Aorta (tissue), 1 donor: ENCODE measurements around a stretch of chr11.

DNA sequence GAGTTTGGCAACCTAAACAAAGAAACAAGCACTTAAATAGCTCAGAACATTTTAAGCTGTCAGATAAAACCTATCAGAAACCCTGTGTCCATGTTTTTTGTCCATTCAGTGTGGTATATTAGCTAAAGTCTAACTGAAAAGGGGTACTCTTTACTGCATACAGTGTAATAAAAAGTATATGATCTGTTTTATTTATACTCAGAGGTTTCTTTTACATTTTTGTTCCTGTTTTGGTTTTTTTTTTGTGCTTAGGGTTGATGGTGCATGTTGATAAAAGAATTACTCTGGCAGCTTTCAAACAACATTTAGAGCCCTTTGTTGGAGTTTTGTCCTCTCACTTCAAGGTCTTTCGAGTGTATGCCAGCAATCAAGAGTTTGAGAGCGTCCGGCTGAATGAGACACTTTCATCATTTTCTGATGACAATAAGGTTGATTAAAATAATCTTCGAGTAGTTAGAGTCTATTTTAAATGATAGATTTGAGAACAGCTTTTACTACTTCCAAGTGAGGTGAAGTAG lies 60.7 kb downstream of the DKK3 start:
- PRO-cap: no peak

GRCh38 chr11:11978808-11979671 lies 29.4 kb downstream of the DKK3 start:
- PRO-cap: no peak

DNA sequence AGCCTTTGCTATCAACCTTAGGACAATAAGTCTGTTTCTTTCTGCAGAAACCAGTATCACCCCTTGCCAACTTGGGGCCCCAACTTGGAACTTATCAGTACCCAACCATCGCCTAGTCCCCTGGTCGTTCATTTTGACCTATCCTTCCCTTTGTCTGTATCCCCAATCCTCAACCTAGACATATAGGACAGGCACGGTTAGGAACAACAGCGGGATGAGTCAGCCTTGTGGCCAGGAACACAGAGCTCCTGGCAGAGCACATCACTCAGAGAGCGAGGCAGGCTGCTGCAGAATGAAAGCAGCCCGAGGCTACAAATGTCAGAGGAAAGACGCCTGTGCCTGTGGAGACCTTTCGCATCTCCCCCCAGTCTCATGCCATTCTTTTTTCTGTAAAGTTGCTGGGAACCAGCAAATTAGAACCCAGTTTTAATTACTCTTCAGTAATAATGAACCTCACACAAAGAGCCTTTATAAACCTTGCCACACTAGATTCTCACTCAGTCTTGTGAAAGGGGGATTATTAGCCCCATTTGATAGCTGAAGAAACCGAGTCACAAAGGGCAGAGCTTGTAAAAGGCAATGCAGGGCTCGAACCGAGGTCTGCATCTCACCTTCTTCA lies 14.5 kb downstream of the DKK3 start:
- PRO-cap: no peak

DNA sequence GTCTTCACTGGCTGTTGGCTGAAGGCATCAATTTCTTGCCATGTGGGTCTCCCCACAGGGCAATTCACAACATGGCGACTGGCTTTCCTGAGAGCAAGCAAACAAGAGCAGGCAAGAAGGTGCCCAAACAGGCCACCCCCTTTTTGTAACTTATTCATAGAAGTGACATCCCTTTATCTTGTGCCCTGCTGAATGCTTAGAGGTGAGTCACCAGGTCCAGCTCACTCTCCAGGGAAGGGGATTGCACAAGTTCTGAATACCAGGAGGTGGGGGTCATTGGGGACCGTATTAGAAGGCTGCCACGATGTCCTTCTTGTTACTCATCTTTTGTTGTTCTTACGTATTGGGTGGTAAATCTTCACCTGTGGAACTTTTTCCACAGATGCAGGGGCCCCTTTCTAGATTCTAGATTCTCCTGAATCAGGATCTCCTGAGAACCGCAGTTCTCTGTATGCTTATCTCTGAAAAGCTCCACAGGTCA lies 44.2 kb upstream of the MICAL2 start:
- PRO-cap: no peak

DNA sequence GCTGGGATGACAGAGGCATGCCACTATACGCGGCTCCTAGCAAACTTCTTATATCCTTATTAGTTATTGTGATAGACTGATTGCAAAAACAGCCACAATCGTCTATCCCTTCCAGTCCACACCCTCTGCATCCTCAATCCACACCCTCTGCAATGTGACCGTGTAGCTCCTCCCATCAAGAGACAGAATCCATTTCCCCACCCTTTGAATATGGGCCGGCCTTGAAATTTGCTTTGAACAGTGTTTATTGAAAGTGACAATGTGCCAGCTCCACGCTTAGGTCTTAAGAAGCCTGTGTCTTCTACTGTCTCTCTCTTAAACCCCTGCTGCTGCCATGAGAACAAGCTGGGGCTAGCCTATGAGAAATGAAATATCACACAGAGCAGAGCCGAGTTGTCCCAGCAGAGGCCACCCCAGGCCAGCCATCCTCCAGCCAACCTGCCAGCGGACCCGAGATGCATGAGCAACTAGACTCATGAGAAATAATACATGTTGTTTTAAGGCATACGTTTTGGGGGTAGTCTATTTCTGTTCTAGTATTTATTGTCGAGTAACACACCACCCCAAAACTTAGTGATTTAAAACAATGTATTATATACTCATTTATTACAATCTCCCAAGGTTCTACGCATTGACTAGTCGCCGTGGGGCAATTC lies 22.3 kb upstream of the MICAL2 start:
- PRO-cap: no peak

- PRO-cap: bidirectional peak, plus-strand start at chr11:12111951, minus-strand start at chr11:12111689
Observed at GRCh38 chr11:12111457-12112153, 1.2 kb downstream of the MICAL2 start.

DNA sequence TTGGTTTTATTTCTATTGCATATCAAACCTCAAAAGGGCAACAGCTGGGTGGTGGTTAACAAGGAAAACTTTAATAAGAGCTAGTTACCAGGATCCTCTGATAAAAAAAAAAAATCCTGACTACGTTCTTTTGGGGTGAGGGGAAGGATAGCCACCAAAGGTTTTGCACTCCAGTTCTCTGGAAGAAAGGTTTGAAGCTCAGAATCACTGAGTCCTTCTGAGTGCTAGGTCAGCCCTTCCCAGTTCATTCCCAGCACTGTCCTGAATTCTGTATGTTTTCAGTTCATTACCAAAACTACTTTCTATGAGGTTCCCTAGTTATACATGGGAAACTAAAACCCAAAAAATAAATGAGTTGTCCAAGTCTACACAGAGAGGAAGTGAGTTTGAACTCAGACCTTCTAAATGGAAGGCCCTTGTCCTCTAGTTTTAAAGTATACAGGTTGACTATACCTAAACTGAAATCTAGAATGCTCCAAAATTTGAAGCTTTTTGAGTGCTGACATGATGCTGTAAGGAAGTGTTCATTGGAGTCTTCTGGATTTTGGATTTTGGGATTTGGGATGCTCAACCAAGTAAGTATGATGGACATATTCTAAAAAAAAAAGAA lies 47.3 kb downstream of the MICAL2 start:
- PRO-cap: no peak

DNA sequence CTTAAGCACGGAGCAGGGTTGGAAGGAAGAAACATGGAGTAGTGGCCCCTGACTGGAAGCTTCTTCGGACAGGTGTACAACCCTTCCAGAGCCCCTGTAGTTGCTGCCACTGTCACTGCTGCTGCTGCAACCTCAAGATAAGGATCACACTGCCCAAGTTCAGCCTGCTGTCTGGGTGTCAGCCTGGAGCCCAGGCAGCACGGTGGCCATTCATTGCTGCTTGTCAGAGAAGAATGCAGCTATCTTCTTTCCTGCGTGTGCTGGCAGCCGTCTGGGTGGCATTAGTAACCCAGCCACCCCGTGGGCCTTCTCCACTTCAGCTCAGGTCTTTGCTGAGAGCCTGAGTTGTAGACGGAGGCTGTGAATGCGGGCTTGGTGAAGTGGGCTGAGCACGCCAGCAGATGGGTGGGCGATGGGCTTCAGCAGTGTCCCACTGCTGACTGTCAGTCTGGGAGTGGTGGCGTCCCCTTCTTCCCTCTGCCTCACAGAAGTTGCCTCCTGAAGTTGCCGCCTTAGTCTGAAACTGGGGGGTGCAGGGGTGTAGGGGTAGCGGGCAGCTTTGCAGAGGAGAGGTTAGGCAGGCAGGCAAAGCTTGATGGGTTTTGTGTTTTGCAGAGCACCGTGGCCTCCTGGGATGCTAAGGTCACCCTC lies 106.8 kb downstream of the MICAL2 start:
- PRO-cap: no peak

GRCh38 chr11:12235430-12236557 lies 125.4 kb downstream of the MICAL2 start:
- PRO-cap: no peak

DNA sequence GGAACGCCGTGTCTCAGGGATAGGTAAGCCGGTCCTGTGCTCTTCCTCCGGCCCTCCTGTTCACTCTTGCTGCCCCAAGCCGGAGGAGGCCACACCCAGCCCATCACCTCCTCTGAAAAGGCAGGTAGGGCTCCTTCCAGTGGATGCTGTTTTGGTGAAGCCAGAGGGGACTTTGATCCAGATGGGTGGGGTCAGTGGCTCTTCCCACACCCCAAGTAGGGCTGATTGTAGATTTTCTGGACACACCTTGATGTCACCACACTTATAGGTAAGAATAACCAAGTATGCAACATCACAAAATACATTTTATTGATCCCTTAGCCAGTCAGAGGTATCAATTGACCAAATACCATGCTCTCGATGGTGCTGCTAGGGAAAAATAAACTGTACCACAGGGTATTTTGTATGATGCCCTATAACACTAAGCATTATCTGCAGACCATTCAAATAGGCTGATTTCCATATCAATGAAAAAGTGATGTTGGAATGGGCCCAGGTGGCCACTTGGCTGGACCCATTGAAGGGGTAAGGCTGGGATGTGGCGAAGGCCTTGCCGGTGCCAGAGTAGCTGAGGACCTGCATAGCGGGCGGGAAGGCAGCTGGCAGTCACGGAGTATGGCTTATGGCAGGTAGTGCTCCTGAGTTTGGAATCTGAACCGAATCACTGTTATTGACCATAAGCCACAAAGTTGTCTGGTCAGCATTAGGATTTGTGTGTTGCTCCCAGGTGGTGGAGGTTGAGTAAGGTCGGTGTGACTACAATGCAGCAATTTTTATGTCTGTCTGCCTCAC lies 130.8 kb downstream of the MICAL2 start:
- PRO-cap: no peak

DNA sequence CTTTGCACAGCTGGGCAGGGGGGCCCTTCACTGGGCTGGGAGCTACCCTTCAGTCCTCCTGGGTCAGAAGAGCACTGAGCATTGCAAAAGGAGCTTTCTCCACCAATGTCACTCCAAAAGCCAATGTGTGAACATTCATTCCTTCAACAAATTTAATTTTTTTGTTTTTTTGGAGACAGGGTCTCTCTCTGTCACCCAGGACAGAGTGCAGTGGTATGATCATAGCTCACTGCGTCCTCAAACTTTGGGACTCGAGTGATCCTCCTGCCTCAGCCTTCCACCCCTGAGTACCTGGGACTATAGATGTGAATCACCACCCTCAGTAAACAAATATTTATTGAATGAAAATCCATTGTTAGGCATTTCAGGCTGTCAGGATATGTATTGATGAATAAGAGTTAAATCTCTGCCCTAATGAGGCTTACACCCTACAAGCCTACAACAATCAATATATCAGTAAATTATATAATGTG lies 130.9 kb upstream of the PARVA start:
- PRO-cap: no peak

GRCh38 chr11:12329105-12329620 lies 48.2 kb upstream of the PARVA start:
- PRO-cap: no peak

DNA sequence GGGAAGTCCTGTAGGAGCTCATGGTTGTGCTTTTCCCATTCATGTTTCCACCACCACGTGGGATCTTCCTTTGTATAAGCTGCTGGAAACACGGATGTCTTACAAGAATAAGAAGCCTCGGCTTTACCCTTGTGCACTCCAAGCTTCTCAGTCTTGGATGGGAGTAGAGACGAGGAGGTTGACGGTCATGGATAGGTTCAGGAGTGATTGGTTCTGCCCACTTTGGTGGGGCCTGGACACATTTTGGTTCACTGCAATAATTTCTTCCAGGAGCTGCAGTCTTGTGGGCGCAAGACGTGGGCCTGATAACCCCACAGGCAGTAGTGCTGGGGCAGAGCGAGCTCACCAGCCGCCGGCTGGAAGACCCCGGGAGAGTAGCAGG lies 508 bp upstream of the PARVA start:
- PRO-cap: no peak

DNA sequence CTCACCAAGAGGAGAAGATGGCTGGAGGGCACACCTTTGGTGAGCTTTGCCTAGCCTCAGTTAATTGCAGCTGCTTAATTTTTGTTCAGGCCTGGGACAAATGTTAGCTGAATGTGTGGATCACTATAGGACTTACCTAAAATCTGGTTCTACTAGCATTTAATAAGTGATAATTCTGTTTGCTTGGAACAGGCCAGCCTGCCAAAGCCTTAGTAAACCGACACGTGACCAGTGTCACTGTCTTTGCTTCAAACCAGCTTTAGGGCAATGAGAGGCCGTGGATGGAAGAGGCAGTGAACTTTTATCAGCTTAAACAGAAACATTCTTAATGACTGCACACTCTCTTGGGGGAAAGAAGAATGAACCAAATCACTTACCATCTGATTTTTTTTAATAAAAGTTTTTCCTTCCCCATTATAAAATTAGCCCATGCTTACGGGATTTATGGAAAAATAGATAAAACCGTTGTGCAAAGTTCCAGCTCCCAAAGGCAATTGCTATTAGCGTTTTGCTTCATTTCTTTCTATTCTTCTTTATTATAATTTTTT lies 10.9 kb downstream of the PARVA start:
- PRO-cap: no peak

GRCh38 chr11:12409628-12409991 lies 32.2 kb downstream of the PARVA start:
- PRO-cap: no peak

GRCh38 chr11:12411783-12412788 lies 34.7 kb downstream of the PARVA start:
- PRO-cap: no peak

- PRO-cap: no peak
Observed at GRCh38 chr11:12413371-12413992, 36.1 kb downstream of the PARVA start.

DNA sequence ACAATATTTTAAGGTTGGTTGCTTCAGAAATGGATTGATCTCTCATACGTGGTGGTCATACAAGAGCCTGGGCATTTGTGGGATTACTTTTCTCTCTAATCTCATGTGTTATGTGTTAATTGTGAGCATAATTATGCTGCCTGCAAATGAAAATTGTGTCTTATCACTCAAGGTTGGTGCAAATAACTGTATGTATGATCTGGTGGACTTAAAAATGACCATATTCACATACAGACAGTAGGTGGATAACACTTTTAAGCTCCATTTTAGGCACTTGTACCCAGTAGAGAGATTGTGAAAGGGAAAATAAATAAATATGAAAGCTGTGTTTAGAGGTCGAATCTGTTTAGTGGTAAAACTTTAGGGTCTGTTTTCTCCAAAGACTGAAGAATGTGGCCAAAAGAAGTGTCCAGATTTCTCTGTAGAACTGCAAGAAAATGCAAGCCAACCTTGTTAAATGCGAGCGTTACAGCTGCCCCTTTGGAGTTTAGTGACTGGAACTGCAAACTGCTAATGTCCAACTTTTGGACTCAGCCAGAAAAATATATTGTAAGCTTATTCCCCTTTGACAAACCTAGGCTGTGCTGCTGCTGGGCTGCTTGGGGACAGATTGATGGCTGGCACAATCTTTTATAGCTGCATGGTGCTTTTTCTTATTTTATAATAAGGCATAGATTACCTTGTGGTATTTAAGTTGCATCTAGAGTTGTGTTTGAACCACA lies 3.7 kb downstream of the TEAD1 start:
- PRO-cap: no peak

DNA sequence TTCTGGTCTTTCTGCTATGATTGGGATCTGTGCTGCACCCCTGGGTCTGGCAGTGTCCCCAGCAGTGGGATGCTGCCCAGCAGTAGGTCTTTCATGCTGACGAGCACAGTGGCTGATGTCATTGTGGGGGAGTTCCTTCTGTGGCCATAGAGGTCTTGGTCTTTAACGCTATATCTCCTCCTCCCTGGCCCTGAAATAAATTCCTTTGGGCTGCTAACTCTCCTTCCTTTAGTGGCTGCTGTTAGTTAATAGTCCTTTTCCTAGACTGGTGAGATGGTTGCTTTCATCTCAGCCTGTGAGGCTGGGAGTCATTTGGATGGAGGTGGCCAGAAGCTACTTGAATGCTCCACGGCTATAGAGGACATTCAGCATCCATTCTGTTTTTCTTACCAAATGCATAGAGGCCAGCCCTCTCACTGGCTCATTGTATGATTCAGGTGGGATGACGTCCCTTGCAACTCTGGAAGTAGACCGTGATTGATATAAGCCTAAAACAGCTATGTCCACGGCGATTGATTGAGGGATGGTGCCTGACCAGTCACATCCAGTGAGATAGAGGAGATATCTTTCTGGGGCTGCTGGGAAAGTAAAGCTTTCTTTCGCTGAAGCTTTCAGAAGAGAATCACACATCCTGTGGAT lies 136.5 kb downstream of the TEAD1 start:
- PRO-cap: no peak

GRCh38 chr11:12897414-12897795 lies 111.7 kb upstream of the RASSF10 start:
- PRO-cap: no peak